ENCODE data around the gene PSAP.

- PRO-cap = no peak
- RAMPAGE, long total RNA, 4 experiments = no peak in any of the 4 experiments
Measured at GRCh38 chr10:70833151-70834163, 17.7 kb downstream of the SGPL1 start.

DNA sequence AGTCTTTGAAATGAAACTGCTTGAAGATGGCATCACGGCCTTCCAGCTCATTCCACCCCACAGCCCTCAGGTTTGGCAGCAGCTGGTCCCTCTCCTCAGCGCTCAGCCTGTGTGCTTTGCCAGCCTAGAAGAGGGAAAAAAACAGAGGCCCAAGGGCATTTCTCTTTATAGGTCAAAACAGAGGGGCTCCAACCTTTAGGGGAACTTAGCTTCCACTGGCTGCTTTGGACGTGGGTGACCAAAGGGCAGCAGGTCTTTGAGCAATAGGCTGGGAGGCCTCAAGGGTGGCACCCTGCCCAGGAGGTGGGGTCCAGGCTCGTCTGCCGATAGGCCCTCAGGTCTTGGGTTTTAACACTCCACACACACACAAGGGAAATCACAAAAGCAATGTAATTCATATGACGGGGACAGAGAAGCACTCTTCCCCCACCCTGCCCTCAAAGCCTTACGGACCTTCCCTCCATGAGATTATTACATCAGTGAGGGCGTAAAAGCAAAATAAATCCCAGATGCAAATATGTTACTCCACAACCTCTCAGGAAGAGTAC lies 2.5 kb downstream of the PCBD1 start:
- PRO-cap = no peak
- RAMPAGE, long total RNA, 4 experiments = no peak in any of the 4 experiments

DNA sequence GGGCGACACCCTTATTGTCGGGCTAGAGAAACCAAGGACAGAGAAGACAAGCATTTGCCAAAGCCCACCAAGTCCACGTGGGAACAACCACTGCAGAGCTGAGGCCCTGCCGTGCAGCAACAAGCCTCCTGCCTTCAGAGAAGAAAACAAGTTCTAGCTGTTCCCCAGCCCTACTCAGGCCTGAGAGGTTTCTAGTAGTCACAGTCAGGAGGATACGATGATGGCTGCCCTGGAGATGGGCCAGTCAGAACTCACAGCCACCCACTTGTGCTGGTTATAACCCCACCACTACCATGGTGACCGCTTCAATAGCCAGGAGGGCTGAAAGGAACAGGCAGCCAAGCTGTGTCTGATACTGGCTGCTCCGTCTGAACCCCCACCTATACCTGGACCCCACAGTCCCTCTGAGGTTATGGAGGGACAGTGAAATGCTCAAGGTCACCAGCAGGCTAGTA lies 125.7 kb upstream of the PCBD1 start:
- PRO-cap = no peak
- RAMPAGE, long total RNA, 4 experiments = no peak in any of the 4 experiments

DNA sequence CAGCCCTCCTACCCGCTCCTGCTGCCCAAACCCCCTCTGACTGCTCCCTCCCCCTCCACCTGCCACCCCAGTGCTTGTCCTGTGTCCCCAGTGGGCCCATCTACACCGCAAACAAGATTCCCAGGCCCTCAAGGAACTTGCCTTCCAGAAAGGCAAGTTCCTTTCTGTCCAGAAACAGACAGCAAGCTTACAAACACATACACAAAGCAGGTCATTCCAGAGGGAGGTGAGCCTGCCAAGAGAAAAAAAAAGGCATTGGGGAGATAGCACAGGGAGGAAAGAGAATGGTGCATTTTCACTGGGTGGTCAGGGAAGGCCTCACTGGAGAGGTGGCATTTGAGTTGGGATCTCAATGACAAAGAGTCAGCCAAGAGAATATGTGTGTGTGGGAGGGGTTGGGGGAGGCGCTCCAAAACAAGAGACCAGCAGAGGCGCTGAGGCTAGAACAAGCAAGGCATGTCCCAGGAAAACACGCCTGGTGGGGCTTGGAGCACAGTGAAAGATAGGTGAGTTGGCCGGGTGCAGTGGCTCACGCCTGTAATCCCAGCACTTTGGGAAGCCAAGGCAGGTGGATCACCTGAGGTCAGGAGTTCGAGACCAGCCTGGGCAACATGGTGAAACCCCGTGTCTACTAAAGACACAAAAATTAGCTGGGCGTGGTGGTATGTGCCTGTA lies 49.4 kb upstream of the SLC29A3 start:
- PRO-cap = no peak
- RAMPAGE, long total RNA, 4 experiments = no peak in any of the 4 experiments

DNA sequence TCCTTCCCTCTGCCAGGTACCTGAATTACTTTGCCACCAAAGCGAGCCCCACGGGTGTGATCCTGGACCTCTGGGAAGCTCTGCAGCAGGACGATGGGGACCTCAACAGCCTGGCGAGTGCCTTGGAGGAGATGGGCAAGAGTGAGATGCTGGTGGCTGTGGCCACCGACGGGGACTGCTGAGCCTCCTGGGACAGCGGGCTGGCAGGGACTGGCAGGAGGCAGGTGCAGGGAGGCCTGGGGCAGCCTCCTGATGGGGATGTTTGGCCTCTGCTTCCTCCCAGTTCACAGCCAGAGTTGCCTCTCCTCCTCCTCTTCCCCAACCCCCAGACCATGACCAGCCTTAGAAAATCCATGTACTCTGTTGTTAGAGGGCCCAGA lies 20.0 kb upstream of the SLC29A3 start:
- PRO-cap = no peak
- RAMPAGE, long total RNA, 4 experiments = no peak in any of the 4 experiments

- PRO-cap = no peak
- RAMPAGE, long total RNA, 4 experiments = no peak in any of the 4 experiments
Measured at GRCh38 chr10:71462333-71462782, 65.6 kb downstream of the CDH23 start.

- PRO-cap = no peak
- RAMPAGE, long total RNA, 4 experiments = no peak in any of the 4 experiments
Measured at GRCh38 chr10:71589900-71590318, 129.7 kb downstream of the C10orf105 start.

DNA sequence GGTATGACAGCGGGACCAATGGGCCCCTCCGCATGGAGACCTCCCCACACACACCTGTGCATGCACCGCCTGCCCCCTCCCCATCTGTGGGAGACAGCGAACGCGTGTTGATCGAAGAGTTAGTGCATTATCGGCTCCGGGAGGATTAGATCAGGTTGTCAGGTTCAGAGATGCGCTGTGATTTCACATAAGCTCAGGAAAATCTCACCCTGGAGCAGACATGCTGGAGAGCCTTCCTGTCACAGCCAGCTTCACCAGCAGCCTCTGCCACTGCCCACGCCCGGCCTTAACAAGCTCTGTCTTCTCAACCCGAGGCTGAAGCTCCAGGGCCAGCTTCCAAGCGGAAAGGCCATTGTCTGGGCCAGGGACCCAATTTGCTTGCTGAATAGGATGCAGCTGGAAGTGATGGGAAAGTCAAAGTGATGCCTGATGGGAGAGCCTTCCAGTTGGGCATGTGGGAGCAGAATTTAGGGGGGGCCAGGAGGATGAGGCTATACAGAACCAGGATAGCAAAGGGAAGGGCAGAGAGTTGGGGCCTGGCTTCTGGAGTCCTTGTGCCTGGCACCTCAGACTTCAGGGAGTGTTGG lies 36.3 kb downstream of the C10orf105 start:
- PRO-cap = no peak
- RAMPAGE, long total RNA, 4 experiments = no peak in any of the 4 experiments

GRCh38 chr10:71713261-71714176 lies 6.1 kb downstream of the C10orf105 start:
- PRO-cap = unidirectional peak, plus-strand start at chr10:71713550
- RAMPAGE, long total RNA, 4 experiments = start-site peak on the plus strand in 2 of 4 experiments, at chr10:71713466-71714129 at its widest, 12 reads per replicate

DNA sequence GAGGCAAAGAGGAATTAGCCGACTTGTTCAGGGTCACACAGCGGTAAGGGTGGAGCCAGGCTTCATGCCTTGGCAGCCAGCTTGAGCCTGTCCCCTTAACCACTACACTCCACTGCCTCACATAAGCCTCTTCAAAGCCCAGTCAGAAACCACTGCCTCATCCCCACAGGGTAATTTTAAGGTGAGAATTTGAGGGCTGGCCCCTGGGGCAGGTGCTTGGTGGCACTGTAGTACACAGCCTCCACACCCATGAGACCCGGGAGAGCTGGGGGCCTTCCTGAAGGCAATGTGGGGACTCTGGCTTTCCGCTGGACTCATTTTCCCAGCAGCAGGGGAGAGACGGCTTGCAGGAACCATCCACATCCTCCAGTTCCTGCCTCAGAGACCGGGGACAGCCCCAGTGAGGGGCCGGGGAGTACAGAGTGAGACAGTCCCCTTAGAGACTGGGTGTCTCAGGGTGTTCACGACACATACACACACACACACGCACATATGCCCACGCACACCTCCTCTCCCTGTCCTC lies 7.7 kb upstream of the C10orf105 start:
- PRO-cap = no peak
- RAMPAGE, long total RNA, 4 experiments = no peak in any of the 4 experiments

- PRO-cap = no peak
- RAMPAGE, long total RNA, 4 experiments = no peak in any of the 4 experiments
Measured at GRCh38 chr10:71750160-71750982, 22.9 kb downstream of the VSIR start.

- PRO-cap = no peak
- RAMPAGE, long total RNA, 4 experiments = no peak in any of the 4 experiments
Measured at GRCh38 chr10:71752606-71753451, 20.5 kb downstream of the VSIR start.

- PRO-cap = no peak
- RAMPAGE, long total RNA, 4 experiments = no peak in any of the 4 experiments
Measured at GRCh38 chr10:71766678-71766920, 6.7 kb downstream of the VSIR start.

GRCh38 chr10:71808618-71808987 lies 35.3 kb upstream of the VSIR start:
- PRO-cap = no peak
- RAMPAGE, long total RNA, 4 experiments = no peak in any of the 4 experiments

GRCh38 chr10:71850610-71851643 lies at the start of gene PSAP:
Gene PSAP, minus strand, starts transcription at chr10:71851251.
- PRO-cap = bidirectional peak, plus-strand start at chr10:71851465, minus-strand start at chr10:71851249
- RAMPAGE, long total RNA, 4 experiments = start-site peak on the minus strand in 4 of 4 experiments, at chr10:71851236-71851296 at its widest, 2,796 to 5,173 reads per replicate

DNA sequence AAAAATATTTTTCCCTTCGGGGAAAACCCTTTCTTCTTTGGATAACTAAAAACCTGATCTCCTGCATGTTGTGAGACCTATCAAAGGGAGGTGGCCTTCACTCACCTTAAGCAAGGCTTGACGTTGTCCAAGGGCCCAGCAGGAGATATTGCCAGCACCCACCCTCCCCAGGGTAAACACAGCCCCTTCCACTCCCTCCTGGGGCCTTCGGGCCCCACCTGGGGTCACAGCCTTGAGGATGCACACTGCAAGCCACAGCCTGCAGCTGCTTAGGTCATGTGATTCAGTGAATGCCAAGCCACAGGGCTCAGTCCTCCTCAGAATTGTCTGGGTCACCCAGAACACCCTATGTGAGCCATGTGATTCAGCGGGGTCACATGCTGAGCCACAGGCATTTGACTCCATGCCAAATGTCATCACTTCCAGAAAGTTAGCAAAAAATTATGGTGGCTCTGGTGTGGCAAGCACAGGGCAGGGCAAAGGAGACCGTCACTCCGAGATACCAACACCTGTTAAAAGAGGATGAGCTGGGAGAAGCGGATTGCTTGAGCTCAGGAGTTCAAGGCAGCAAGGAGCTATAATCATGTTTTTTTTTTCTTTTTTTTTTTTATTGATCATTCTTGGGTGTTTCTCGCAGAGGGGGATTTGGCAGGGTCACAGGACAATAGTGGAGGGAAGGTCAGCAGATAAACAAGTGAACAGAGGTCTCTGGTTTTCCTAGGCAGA lies 17.2 kb upstream of the PSAP start:
- PRO-cap = no peak
- RAMPAGE, long total RNA, 4 experiments = no peak in any of the 4 experiments

- PRO-cap = no peak
- RAMPAGE, long total RNA, 4 experiments = no peak in any of the 4 experiments
Measured at GRCh38 chr10:71965107-71965456, 887 bp downstream of the CHST3 start.

GRCh38 chr10:71974355-71974885 lies 10.2 kb downstream of the CHST3 start:
- PRO-cap = no peak
- RAMPAGE, long total RNA, 4 experiments = no peak in any of the 4 experiments

DNA sequence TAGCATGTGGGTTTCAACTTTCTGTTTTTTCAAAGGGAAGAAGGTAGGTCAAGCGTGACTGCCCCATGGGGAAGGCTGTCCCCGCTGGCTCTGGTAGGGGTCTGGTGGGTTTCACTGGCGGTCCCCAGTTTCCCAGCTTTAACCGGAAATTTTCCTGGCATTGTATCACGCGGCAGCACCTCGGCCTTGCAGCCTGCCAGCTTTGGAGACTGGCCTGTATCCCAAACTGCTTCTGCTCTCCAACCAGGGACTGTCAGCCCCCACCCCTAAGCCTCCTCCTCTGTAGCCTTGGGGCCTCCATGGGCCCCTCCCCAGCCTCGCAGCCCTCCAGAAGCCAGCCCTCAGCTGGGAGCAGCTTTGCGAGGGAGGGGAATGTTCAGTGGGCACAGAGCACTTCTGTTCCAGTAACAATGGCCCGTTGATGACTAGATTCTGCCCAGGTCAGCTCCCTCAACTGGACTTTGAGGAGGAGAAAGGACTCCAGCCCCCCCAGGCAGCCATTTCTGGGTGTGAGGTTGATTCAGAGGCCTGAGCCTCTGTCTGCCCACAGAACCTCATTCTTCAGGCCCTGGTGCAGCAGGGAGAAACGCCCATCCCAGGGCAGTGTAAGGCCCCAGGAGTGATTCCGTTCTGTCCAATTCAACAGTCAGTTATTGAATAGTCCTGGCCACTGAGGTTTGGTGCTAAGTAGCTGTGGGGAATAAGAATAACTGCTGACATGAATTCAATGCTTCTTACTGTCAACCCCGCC lies 17.0 kb downstream of the CHST3 start:
- PRO-cap = no peak
- RAMPAGE, long total RNA, 4 experiments = no peak in any of the 4 experiments

GRCh38 chr10:71998806-71999211 lies 34.6 kb downstream of the CHST3 start:
- PRO-cap = no peak
- RAMPAGE, long total RNA, 4 experiments = no peak in any of the 4 experiments

Data from sigmoid colon (tissue), 4 donors.